ENCODE measurements around a stretch of chr18.

- PRO-cap: no peak
These were observed 140.2 kb downstream of the SOCS6 start for GRCh38 chr18:70429128-70429336.

- PRO-cap: no peak
These were observed 201.1 kb downstream of the SOCS6 start for GRCh38 chr18:70489894-70490352.

DNA sequence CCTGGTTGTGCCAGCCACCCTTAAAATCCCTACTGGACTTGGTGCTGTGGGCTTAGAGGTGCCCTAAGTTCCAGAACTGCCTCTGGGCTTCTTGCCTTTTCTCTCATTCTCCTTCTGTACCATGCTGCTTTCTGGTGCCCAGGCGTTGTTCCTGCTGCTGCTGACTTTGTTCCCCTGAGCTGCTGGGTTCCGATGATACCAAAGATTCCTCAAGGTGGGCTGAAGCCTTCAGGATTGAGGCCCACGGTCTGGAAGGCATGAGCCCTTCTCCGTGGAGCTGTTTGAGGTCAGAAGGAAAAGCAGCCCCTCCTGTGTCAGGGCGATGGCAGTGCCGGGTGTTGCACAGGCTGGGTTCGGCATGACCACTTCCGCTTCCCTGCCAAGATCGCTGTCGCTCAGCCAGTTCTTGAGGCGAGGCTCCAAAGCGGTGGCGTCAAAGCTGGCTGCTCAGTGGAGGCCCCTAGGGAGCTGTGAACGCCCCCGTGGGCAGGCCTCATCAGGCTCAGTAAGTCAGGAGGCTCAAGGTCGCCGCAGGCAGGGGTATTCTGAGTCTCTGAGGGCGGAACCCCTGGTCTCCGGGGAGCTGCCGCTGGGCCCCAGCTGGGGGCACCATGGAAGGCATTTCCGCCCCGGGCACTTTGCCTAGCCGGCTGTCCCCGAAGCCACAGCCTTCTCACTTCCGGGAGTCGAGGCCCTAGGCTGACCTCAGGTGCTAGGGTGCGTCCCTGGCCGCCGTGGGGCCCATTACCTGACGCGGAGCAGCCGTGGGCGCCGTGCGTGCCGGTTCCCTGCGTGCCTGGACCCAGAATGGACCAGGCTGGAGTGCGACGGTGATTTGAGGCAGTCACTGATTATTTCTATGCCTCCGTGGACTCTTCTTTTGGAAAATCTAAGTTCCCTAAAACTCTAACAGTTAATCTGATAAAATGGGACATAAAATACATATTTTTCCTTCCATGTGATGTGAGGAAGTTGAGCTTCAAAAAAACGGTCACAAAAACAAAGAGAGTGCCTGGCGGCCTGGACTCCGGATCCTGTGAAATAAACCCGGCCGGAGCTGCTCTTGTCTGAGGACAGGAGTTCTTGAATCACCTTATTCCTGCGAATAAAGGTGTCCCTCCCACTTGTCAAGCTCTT lies 210.4 kb downstream of the SOCS6 start:
- PRO-cap: no peak

DNA sequence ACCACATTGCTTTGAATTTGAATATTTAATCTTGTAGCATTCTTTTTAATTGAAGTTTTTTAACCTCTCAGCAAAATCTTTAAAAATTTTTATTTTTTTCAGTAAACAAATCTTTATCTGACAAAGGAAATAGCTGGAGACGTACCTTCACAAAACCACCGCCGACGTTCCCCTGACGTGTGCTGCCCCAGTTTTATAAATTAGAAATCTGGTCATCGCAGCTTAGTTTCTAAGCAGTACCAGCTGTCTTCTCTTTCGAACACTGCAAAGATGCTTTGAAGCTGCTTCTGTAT lies 264.7 kb downstream of the SOCS6 start:
- PRO-cap: no peak

DNA sequence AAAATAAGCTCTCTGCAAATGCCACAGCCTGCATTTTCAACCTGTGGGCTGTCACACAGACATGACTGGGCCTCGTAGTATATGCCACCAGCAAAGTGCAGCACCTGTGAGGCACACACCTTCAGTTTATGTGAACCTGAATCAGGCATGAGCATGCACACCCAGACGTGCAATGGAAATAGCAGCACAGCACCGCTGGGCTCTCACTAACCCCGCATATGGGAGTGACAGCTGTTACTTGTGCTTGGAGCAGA lies 383.3 kb downstream of the SOCS6 start:
- PRO-cap: no peak

DNA sequence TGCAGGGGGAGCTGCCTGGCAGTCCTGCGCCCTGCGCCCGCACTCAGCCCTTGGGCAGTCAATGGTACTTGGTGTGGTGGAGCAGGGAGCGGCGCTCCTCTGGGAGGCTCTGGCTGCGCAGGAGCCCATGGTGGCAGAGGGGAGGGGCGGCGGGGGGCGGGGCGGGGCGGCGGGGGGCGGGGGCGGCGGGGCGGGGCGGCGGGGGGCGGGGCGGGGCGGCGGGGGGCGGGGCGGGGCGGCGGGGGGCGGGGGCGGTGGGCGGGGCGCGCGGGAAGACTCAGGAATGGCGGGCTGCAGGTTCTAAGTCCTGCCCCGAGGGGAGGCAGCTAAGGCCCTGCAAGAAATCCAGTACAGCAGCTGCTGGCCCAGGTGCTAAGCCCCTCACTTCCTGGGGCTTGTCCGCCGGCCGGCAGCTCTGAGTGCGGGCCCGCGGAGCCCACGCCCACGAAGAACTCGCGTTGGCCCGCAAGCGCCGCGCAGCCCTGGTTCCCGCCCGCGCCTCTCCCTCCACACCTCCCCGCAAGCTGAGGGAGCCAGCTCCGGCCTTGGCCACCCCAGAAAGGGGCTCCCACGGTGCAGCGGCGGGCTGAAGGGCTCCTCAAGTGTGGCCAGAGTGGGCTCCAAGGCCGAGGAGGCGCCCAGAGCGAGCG lies 923.6 kb downstream of the SOCS6 start:
- PRO-cap: unidirectional peak, plus-strand start at position 261 of the sequence

GRCh38 chr18:72772267-72772590 lies 95.6 kb downstream of the NETO1 start:
- PRO-cap: no peak

DNA sequence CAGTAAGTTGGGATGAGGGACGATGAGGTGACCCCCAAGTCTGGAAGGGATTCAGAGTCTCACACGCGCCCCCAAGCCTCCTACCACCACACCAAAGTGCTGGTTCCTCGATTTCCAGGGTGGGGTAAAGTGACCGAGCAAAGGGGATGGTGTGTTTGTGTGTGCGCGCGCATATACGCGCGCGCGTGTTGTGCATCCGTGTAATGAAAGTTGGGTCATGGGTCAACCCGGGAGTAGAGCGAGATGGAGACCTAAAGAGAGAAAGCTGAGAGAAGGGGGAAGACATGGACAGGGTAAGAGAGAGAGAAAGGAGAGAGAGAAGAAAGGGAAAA lies 1.6 kb upstream of the NETO1 start:
- PRO-cap: no peak

DNA sequence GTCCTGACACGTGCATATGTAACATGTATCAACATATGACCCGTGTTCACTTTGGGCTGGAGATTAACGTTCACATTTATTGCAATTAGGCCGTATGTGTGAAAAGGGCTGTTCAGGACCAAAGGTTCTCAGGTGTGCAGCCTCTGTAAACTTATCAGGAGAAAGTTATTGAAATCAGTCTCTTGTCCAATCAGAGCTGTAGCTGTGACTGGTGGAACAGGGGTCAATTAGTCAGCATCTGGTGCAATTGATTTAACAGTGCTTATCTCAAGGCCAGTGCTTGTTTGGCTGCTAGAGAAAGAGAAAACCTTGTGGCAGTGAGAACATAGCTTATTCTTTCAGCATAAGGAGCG lies 66.6 kb downstream of the CYB5A start:
- PRO-cap: no peak

GRCh38 chr18:74248931-74249544 lies 42.7 kb downstream of the CYB5A start:
- PRO-cap: no peak

DNA sequence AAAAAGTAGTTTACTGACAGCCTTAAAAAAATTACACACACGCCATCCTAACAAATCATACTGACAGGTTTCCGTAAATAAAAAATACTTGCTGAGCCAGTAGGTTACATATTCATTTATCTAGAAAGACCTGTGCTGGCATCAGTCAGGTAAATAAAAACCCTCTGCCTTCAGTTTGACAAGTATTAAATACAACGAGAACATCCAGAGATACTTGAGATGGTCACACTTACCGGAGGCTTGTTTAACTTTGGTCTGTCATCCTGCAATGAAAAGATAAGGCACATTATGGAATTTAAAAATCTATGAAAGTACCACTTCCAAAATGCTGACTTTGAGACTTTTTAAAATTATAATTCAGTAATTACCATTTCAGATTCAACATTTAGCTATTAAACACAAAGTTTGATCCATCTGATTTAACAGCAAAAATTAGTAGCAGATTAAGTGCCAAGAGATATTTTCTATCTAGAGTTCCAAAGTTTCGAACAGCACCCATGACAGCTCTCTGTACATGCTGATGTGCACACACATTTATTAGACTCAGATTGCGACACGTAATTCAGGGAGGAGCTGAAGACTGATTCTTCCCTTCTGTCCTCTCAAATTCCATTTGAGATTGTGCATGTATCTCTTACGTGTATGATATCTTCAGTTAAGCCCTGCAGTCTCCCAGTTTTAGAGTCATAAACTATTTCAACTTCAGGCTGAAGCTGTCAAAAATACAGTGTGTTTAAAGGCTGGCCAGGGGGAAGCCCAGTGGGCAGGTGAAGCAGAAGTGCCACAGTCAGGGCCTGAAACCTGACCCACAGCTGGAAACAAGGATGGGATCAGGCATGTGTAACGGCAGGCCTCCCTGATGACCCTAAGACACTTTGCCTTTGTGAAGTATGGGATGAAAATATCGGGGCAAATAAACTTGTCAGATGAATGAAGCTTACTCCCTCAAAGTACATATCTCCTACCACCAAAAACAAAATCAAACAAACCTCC lies 30.8 kb downstream of the CYB5A start:
- PRO-cap: no peak

DNA sequence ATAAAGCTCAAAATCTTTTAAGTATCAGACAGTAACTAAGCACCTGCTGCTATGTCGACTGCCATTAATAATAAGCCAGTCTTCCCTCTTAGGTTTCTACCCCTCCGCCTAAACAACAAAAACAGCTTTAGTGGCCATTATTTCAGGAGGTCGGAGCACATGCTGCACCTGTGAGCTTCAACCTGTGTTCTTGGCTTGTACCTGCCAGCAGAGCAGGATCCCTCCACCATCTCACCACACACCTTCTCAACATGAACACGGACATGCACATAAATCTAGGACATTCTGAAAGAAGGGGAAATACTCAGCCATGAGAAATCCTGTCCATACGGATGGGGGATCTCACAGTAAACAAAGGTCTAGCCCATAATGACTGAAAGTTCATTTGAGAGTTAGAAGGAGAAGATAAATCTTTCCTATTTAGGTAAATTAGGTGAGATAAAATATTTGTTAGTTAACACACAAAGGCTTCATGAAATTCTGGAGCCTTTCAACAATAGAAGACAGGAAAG lies 3.7 kb downstream of the CYB5A start:
- PRO-cap: no peak

- PRO-cap: no peak
These were observed 1.7 kb downstream of the CYB5A start for GRCh38 chr18:74290024-74290470.

GRCh38 chr18:74500309-74501036 lies 4.3 kb downstream of the CNDP2 start:
- PRO-cap: no peak

- PRO-cap: no peak
These were observed 10.5 kb downstream of the CNDP1 start for GRCh38 chr18:74544727-74545360.

DNA sequence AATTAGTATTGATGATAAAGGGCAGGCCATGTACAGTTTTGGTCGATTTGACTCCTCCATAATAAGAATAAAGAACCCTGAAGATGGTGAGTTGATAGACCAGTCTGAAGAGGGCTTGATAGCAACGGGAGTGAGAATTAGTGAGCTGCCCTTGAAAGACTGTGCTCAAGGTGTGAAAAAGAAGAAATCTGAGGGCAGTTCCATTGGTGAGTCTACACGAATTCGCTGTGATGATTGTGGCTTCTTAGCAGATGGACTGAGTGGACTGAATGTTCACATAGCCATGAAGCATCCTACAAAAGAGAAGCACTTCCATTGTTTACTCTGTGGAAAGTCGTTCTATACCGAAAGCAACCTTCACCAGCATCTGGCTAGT lies 37.4 kb downstream of the ZNF407 start:
- PRO-cap: no peak

- PRO-cap: no peak
These were observed 270.8 kb downstream of the ZNF407 start for GRCh38 chr18:74868456-74868829.

- PRO-cap: no peak
These were observed 161.6 kb downstream of the PTGR3 start for GRCh38 chr18:75047242-75047738.

- PRO-cap: no peak
These were observed 155.9 kb downstream of the PTGR3 start for GRCh38 chr18:75053040-75053524.

GRCh38 chr18:75227585-75228316 lies 17.2 kb downstream of the TSHZ1 start:
- PRO-cap: no peak

Measured in type B pancreatic cell (in vitro differentiated cells).